Measurements from ENCODE around the gene MAP2K4.

- RAMPAGE, long total RNA = no peak
- RRBS = no CpG with 5 or more reads among the region's 7 CpGs
These were observed 11.3 kb upstream of the TMEM238L start for GRCh38 chr17:10815159-10815725.

GRCh38 chr17:11944512-11945057 lies 52.7 kb downstream of the ZNF18 start:
- RAMPAGE, long total RNA = no peak
- RRBS = no CpG with 5 or more reads among the region's 4 CpGs

DNA sequence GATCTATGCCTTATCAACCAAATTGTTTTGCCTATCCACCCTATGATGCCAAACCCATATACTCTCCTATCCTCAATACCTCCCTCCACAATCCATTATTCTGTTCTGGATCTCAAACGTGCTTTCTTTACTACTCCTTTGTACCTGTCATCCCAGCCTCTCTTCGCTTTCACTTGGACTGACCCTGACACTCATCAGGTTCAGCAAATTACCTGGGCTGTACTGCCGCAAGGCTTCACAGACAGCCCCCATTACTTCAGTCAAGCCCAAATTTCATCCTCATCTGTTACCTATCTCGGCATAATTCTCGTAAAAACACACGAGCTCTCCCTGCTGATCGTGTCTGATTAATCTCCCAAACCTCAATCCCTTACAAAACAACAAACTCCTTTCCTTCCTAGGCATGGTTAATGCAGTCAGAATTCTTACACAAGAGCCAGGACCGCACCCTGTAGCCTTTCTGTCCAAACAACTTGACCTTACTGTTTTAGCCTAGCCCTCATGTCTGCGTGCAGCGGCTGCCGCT lies 22.2 kb downstream of the ZNF18 start:
- RAMPAGE, long total RNA = no peak
- RRBS = no CpG with 5 or more reads among the region's 11 CpGs

DNA sequence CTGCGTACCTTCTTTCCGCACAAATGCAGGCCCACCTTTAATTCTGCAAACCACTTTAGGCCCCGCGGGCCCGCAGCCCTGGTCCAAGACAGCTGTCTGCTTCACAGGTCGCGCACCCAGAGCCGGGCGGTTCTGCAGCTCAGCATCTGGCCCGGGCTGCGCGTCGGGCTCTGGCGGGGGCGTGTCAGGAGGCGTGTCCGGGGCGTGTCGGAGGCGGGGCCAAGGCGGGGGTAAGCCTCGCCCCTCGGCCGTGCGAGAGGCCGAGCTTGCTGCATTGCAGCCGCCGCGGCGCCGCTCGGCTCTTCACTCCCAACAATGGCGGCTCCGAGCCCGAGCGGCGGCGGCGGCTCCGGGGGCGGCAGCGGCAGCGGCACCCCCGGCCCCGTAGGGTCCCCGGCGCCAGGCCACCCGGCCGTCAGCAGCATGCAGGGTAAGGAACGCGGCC lies at the start of gene MAP2K4:
TSS of gene MAP2K4 (plus strand) at position 306 of the 445 bp plus-strand sequence.
- RAMPAGE, long total RNA = no peak
- RRBS = 2% methylated on average over 12 of the region's 51 CpGs

- RAMPAGE, long total RNA = no peak
- RRBS = no CpG with 5 or more reads among the region's 2 CpGs
These were observed 60.4 kb downstream of the MAP2K4 start for GRCh38 chr17:12081035-12081514.

DNA sequence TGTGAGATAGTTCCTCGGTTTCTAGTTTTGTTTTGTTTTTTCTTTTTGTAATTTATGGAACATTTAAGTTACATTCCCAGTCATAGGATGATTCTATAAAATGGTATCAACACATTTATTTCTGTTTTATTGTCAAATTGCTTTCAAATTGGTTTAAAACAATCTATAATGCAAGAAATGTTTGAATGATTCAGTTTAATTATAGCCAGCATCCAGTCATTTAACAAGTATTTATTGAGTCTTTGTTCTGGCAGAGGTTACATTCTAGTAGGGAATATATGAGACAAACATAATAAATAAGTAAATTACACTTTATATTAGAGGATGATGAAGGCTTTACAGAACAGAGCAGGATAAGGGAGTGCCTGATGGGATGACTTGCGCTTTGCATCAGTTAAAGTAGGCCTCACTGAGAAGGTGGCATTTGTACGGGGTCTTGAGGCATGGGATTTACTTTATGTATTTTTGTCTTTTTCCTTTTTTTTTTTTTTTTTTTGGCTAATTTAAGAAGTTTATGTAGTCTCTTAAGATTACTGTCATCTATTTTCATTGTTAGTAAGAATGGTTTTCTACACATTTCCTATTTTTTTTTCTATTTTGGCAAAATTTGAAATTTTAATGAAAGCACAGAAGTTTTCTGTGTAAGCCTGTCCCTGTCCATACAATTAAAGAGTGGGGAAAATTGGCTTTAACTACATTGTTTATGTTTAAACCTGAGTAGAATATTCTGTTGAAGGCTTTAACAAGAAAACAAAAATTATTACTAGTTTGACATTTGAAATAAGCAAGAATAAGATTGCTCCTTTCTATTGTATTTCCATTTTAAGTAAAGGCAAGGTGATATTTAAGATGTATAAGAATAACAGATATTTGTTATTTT lies 86.5 kb downstream of the MAP2K4 start:
- RAMPAGE, long total RNA = no peak
- RRBS = no CpG with 5 or more reads among the region's 3 CpGs

GRCh38 chr17:12627077-12627865 lies 38.4 kb upstream of the MYOCD start:
- RAMPAGE, long total RNA = no peak
- RRBS = no CpG with 5 or more reads among the region's 18 CpGs

GRCh38 chr17:12742041-12742630 lies 47.2 kb upstream of the ARHGAP44 start:
- RAMPAGE, long total RNA = no peak
- RRBS = no CpG with 5 or more reads among the region's 12 CpGs

DNA sequence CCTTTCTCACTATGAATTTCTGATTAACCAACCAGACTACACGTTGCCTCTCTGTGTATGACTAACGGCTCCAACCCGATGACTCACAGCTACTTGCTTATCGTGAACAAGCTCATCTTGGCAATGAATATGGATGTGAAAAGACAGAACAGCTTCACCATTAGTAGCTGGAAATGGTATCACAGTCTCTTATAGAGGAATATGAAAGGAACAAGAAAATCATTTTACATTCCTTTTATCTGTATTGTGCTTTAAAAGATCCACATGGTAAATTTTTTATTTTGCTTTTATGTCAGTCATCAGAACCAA lies 23.7 kb upstream of the ARHGAP44 start:
- RAMPAGE, long total RNA = no peak
- RRBS = no CpG with 5 or more reads among the region's 4 CpGs

DNA sequence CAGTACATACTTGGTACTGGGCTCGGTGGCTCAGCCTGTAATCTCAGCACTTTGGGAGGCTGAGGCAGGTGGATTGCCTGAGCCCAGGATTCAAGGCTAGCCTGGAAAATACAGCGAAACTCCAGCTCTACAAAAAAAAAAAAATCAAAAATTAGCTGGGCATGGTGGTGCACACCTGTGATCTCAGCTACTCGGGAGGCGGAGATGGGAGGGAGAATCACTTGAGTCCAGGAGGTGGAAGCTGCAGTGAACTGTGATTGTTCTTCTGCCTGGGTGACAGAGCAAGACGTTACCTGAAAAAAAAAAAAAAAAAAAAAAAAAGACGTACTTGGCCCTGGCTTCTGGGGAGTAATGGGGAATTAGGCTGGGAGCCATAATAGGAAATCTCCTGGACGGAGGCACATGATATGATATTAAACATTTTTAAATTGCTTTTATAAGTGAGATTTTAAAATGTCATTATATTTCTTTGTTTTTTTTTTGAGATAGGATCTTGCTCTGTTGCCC lies 44.6 kb upstream of the ELAC2 start:
- RAMPAGE, long total RNA = no peak
- RRBS = no CpG with 5 or more reads among the region's 7 CpGs

- RAMPAGE, long total RNA = no peak
- RRBS = no CpG with 5 or more reads among the region's 1 CpG
These were observed 62.8 kb upstream of the COX10 start for GRCh38 chr17:14006435-14006943.

DNA sequence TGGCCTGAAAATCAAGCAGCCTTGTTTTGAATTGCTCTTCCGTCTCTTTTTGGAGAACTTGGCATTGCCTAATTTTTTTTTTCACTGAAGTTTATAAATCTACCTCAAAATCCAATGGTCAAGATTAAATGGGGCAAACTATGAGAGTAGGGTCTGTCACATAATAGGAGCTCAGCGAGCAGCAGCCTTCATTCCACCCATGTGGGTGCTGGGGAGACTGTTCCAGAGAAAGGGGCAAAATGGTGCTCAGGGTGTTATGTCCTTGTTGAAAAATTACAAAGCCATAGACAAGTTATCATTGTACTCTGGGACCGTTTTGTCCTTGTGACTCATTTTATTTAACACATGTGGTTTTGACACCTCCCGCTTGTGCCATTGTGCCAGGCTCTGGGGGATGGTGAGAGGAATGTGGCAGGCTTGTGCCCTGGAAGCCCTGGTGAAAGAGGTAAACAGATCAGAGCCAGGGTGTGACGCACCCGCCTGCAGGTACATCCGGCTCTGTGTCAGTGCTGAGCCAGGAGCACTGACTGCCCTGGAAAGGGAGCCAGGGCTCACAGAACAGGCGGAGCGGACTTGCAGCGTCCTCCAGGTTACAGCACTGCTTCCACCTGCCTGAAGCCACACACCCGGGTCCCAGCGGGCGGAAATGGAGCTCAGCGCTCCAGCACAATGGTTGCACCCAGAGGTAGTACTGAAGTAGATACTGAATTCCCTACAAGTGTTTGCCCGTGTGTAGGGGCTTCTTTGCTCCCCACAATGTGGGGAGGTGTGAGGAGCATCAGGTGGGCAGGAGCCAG lies 30.8 kb downstream of the CDRT15 start:
- RAMPAGE, long total RNA = no peak
- RRBS = no CpG with 5 or more reads among the region's 15 CpGs

DNA sequence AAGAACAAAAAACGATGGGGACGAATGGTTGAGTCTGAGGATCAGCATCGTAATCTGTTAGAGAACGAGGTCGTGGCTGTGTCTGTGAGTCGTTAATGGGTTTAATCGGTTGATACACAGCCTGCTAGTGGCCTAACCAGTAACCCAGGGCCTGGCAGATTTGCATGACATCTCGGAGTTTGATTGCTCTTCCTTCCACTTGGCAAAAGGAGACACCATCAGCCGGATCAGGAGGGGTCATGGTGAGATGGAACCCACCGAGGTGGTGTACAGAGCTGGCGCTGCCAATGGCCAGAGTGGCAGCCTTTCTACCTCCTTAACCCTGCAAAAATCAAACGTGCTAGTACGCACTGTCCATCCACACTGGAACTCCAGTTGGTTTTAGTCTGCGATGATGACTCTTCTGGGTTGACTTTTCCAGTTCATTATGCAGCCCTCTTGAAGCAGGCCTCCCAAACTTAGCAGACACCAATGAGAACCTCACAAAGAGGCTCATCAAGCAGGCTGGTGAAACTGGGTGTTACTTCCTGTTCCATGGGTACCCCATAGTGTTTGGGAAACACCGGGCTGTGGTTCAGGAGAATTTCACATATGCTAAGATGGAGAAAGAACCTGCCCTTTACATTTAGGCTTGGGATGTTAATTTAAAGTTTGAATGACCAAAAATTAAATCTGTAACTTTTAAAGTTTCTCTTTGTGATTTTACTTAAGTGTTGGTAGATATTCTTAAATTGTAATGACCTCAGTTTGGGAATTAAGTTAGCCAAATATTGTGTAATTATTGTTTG lies 4.1 kb downstream of the HS3ST3B1 start:
- RAMPAGE, long total RNA = no peak
- RRBS = no CpG with 5 or more reads among the region's 15 CpGs

DNA sequence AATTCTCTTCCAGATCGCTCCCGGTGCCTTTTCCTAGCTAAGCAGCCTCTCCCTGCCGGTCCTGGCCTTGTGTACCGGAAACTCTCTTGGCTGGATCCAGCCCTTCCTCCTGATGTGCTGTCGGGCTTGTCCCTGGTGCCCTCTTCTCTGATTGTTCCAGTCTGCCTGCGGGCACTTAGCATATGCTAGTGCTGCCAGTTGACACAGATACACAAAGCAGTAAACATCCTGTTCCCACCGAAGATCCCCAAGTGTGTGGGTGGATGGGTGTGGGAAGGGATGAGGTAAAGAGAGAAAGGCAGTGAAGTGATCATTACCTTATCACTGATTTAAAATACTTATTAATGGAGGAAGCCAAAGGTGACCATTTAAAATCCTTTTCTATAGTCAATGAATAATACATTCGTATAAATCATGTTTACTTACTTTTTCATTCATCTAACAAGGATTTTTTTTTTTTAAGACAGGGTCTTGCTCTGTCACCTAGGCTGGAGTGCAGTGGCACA lies 9.8 kb downstream of the HS3ST3B1 start:
- RAMPAGE, long total RNA = no peak
- RRBS = 76% methylated on average over 1 of the region's 8 CpGs

- RAMPAGE, long total RNA = no peak
- RRBS = no CpG with 5 or more reads among the region's 6 CpGs
These were observed 20.3 kb downstream of the HS3ST3B1 start for GRCh38 chr17:14321273-14321529.

- RAMPAGE, long total RNA = no peak
- RRBS = 0% methylated on average over 5 of the region's 35 CpGs
These were observed 1.9 kb downstream of the PMP22 start for GRCh38 chr17:15263037-15263862.

DNA sequence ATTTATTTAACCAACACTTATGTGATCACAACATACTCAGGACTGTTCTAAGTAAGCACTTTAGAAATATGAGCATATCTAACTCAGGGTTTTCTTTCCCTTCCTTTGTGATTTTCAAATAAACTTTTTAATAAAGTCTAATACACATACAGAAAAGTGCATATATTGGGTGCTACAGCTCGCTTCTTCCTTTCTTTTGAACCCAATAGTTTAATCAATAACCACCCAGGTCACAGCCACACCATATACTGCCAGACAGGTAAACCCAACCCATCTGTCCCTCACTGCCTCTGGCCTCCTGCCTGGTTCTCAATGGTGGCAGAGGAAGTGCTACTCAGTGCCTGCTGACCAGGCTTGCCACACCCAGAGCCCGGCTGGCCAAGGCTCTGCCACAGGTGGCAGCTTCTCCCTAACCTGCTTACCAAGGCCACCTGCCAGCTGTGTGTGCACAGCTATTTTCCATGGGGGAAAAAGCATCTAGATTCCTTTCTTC lies 669 bp downstream of the PMP22 start:
- RAMPAGE, long total RNA = no peak
- RRBS = no CpG with 5 or more reads among the region's 2 CpGs

GRCh38 chr17:15350783-15351188 lies 9.4 kb upstream of the TEKT3 start:
- RAMPAGE, long total RNA = no peak
- RRBS = no CpG with 5 or more reads among the region's 3 CpGs

DNA sequence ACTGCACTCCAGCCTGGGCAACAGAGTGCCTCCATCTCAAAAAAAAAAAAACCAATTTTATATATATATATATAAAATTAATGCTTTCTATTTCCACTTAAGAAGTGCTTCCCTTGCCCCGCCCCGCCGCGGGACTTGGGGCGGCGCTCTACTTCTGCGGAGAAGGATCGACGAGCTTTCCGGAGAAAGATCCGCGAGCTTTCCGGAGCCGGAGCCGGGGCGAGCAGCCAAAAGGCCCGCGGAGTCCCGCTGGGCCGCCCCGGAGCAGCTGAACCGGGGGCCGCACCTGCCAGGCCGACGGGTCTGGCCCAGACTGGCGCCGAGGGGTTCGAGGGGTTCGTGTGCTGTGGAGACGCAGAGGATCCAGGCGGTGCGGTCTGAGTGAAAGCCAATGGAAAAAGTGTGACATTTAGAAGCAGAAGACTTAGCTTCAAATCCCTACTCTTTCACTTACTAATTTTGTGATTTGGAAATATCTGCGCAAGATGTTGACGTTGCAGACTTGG lies 50.8 kb downstream of the TBC1D26 start:
- RAMPAGE, long total RNA = no peak
- RRBS = no CpG with 5 or more reads among the region's 34 CpGs

DNA sequence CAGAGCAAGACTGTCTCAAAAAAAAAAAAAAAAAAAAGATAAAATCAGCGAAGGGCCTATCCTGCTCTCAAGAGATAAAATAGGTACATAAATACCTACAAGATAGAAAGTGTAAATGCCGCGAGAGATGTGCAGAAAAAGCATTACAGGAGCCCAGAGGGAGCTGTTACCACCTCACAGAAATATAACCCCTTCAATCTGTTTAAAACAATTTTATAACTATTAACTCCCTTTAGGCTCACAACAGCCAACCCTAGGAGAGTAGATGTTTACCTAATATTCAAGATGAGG lies 1.9 kb downstream of the NCOR1 start:
- RAMPAGE, long total RNA = no peak
- RRBS = no CpG with 5 or more reads among the region's 3 CpGs